ENCODE results near the genes NAE1, CDH16, CIAO2B, CES2, MATCAP1 and TMEM208.

DNA sequence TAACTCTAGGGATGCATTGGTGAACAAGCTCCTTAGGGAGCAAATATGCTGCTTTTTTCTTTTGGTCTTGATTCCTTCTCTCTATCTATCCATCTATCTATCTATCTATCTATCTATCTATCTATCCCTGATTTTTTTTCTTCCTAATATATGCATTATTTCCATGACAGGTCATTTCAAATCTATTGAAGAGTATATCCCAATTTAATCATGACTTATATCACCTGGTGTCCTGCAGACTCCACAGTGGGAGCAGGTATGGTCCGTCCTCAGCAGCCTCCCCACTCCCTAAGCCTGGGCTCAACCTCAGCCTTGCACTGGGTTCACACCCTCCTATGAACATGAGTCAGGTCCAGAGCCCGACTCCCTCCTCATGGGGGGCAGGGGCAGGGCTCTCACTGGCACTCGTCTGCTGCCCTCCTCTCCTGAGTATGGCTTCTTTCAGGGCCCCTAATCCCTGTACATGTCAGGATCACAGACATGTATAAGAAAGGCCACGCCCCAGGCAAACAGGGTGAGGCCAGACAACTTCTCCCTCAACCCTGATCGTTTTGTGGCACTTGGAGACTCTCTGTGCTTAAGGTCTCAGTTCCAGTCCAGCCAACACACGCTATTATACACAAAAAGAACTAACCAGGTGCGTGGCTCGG lies 45.0 kb downstream of the CMTM3 start:
- PRO-cap, result no peak
- RAMPAGE, long total RNA, 3 experiments, result no peak in any of the 3 experiments

- PRO-cap, result no peak
- RAMPAGE, long total RNA, 3 experiments, result no peak in any of the 3 experiments
Measured at GRCh38 chr16:66690005-66690727, 6.4 kb downstream of the CMTM4 start.

GRCh38 chr16:66830321-66831228 lies at the start of gene NAE1:
Gene NAE1 (minus strand): TSS chr16:66830976.
- PRO-cap, result unidirectional peak, minus-strand start at chr16:66830976
- RAMPAGE, long total RNA, 3 experiments, result start-site peak on the minus strand in 3 of 3 experiments, at chr16:66830923-66830977 at its widest, 123 to 126 reads per replicate

DNA sequence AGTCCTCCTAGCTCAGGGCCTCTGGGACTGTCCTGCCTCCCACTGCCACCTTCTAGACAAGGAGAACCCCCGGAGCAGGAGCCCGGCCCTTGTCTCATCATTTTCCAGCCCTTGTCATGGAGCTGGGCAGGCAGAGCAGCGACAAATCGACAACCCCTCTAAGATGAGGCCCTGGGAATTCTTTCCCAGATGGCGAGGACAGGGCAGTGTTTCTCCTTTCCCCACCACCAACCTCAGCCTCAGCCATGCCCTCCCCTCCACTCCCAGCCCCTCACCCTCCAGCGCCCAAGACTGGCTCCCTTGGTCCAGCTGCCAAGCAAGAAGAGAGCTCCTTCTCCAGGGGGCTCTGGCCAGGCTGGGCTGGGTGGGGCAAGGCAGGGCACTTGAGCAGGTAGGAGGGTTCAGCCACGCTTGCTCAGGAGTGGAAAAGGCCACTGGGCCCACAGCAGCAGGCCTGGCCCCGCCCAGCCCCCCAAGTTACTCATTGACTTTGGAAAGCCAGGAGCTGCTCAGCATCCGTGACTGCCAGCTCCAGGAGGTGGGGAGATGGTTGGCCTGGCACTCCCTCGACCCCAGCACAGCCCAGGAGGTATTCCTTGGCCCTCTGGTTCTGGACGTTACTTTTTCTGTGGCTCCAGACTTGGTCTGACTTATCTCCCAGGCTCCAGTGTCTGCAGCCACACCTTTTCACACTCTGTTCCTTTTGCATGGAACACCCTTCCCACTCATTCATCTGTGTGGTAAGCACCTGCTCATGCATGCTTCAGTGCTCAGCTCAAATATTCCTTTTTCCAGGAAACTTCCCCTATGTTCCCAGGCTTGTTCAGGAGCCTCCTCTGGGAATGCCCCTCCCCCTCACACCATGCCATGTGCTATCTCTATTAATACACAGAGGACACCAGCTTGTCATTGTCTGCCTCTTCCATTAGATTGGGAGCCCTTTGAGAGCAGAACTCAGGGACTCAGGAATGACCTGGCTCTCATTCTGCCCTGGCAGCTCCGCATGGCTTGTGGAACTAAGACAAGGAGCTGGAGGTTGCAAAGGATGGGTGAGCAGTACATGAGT lies at the start of gene CDH16:
Gene CDH16, minus strand, starts transcription at position 357 of the 1,066 bp plus-strand sequence.
- PRO-cap, result no peak
- RAMPAGE, long total RNA, 3 experiments, result no peak in any of the 3 experiments

GRCh38 chr16:66933816-66934600 lies at the start of gene CIAO2B:
Gene CIAO2B (minus strand): TSS chr16:66934402.
- PRO-cap, result bidirectional peak, plus-strand start at chr16:66934486, minus-strand start at chr16:66934388
- RAMPAGE, long total RNA, 3 experiments, result start-site peak on the plus strand in 3 of 3 experiments, at chr16:66934465-66934487 at its widest, 77 to 155 reads per replicate; start-site peak on the minus strand in 3 of 3 experiments, at chr16:66934375-66934401 at its widest, 111 to 236 reads per replicate

DNA sequence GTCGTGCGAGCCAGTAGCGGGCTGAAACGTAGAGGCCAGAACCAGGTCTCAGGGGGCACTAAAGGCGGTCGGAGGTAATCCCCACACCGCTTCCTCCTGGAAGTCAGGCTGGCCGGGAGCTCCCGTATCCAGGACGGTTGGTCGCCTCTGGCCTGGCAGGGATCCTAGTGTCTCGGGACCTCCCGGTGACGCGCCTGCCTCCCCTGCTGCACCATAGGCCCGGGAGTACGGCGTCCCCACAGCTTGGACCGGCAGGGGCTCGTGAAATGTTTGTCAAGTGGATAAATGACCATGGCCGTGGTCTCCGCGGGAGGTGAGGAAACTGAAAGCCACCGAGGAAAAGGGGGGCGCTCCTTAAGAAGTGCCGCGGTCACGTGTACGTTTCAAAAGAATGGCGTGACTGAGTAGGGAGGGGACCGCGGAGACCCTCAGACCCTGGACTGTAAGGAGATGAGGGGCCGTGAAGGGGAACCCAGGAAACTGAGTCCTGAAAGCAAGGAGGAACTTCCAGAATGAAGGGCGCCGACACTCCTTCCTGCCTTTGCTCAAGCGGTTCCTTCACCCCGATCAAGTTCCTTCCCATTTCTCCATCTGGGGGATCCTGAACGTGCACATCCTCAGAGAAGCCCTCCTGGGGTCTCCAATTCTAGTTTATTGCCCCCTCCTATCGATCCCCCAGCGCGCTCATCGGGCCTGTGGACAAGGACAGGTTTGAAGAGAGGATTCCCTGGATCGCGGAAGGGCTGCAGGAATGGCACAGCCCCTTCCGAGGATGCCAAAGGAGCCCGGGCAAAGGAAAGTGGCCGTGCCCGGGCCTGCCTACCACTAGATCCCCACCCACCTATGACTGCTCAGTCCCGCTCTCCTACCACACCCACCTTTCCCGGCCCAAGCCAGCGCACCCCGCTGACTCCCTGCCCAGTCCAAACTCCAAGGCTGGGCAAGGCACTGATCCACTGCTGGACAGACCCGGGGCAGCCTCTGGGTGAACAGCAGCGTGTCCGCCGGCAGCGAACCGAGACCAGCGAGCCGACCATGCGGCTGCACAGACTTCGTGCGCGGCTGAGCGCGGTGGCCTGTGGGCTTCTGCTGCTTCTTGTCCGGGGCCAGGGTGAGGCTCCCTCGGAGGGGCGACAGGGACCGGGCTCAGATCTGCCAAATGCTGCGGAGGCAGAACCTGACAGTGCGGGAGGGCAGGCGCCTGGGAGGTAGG lies at the start of gene CES2:
Gene CES2, plus strand, starts transcription at position 916 of the 1,213 bp plus-strand sequence.
- PRO-cap, result no peak
- RAMPAGE, long total RNA, 3 experiments, result no peak in any of the 3 experiments

DNA sequence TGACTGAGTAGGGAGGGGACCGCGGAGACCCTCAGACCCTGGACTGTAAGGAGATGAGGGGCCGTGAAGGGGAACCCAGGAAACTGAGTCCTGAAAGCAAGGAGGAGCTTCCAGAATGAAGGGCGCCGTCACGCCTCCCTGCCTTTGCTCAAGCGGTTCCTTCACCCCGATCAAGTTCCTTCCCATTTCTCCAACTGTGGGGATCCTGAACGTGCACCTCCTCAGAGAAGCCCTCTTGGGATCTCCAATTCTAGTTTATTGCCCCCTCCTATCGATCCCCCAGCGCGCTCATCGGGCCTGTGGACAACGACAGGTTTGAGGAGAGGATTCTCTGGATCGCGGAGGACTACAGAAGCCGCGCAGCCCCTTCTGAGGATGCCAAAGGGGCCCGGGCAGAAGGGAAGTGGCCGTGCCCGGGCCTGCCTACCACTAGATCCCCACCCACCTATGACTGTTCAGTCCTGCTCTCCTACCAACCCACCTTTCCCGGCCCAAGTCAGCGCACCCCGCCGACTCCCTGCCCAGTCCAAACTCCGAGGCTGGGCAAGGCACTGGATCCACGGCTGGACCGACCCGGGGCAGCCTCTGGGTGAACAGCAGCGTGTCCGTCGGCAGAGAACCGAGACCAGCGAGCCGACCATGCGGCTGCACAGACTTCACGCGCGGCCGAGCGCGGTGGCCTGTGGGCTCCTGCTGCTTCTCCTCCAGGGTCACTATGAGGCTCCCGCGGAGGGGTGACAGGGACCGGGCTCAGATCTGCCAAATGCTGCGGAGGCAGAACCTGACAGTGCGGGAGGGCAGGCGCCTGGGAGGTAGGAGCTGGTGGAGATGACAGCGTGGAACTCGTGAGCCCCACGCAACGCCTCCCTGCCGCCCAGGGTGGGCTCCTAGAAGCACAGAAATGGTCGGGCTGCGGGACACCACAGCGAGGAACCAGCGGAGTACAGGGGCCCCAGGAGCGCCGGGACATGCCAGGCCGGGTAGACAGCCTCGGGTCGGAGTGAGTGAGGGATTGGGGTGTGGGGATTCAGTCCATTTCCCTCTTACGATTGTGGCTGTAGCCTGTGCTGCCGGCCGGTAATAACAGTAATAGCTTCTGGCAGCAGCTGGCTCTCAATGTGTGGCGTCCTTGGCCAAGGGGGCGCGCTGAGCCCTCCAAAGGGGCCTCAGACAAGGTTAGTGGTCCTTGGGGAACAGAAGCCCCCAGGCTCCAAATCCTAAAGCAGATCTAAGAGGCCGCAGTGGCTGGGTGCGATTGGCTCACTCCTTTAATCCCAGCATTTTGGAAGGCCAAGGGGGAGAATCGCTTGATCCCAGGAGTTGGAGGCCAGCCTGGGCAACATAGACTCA lies 12.5 kb upstream of the CES3 start:
- PRO-cap, result no peak
- RAMPAGE, long total RNA, 3 experiments, result no peak in any of the 3 experiments

- PRO-cap, result no peak
- RAMPAGE, long total RNA, 3 experiments, result no peak in any of the 3 experiments
Measured at GRCh38 chr16:66949395-66950343, 11.4 kb upstream of the CES3 start.

DNA sequence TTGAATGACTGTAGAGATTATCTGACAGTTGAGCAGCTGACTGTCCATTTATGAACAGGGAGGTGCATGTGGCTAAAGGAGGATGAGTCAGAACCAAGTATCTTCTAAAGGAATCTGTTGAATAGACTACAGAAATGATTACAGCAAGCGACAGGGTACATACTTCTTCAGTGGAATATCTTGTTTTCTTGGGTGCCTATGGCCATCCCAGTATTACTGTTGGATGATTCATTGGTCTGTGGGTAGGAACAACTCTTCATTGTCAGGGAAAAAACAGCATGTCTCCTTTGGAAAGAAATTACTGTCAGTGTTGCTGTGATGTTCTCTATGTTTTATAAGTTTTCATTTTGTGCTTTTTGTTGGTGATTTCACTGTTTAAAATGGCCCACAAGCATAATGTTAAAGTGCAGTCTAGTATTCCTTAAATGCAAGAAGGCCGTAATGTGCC lies 26.9 kb downstream of the CBFB start:
- PRO-cap, result no peak
- RAMPAGE, long total RNA, 3 experiments, result no peak in any of the 3 experiments

GRCh38 chr16:67158128-67158944 lies 1.4 kb downstream of the TRADD start:
- PRO-cap, result no peak
- RAMPAGE, long total RNA, 3 experiments, result no peak in any of the 3 experiments

DNA sequence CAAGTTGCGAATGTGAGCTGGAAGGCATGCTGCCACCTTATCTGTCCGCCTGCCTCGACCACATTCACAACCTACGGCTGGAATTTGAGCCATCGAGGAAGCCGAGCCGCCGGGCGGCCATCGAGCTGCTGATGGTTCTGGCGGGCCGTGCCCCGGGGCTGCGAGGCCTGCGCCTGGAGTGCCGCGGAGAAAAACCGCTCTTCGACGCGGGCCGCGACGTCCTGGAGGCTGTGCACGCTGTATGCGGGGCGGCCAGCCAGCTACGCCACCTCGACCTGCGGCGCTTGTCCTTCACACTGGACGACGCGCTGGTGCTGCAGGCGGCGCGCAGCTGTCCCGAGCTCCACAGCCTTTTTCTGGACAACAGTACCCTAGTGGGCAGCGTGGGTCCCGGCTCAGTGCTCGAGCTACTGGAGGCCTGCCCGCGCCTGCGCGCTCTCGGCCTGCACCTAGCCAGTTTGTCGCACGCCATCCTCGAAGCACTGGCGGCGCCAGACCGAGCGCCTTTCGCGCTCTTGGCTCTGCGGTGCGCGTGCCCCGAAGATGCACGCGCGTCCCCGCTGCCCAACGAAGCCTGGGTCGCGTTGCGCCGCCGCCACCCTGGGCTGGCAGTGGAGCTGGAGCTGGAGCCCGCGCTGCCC lies 1.6 kb upstream of the HSF4 start:
- PRO-cap, result no peak
- RAMPAGE, long total RNA, 3 experiments, result no peak in any of the 3 experiments

DNA sequence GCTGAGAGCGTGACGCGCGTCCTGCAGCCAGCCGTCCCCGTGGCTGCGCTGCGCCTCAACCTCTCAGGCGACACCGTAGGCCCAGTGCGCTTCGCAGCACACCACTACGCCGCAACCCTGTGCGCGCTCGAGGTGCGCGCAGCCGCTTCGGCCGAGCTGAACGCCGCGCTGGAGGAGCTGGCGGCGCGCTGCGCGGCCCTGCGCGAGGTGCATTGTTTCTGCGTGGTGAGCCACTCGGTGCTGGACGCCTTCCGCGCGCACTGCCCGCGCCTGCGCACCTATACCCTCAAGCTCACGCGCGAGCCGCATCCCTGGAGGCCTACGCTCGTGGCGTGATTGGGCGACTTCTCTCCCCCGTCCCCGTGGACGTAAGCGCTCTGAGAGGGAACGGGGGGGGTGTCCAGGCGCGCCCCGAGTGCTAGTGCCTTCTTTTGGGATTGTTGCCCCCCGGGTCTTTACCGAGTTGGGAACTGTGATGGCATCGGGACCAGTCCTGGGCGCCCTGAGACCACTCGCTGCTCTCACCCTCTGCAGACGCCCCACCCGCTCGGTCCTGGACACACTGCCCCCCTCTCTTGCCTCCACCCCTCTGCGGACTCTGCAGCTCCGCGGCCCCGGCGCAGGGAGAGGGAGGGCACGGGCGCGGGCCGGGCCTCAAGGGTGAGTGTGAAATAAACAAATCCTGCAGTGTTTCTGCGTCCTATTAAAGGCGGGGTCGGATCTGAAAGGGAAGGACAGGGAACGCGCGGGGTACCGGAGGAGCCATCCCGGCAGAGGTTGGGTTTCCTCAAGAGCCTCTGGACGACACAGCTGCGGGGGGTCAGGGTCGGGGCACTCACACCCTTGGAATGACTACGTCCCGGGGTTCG lies 826 bp upstream of the HSF4 start:
- PRO-cap, result bidirectional peak, plus-strand start at position 458 of the sequence, minus-strand start at position 255 of the sequence; unidirectional peak, plus-strand start at position 706 of the sequence
- RAMPAGE, long total RNA, 3 experiments, result no peak in any of the 3 experiments

DNA sequence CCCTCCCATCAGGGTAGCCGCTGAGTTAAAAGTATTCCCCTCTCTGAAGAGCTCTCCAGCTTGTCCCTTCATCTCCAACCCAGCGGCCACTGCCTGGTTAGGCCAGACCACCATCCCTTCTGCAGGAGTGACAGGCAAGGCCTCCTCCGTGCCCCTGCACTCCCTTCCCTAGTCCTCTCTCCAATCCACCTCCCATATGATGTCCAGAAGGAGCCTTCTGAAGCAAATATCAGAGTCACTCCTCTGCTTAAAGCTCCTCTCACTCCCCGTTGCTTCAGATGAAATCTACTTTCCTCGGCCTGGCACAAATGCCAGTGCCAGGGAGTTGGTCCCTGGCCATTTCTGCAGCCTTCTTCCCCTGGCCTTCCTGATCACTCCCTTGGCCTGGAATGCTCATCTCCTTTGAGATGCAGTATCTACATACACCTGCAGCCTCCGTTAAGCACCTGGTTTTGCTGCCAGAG lies 6.3 kb downstream of the MATCAP1 start:
- PRO-cap, result no peak
- RAMPAGE, long total RNA, 3 experiments, result no peak in any of the 3 experiments

GRCh38 chr16:67183634-67184757 lies at the start of gene MATCAP1:
Gene MATCAP1 (minus strand): TSS chr16:67183963.
- PRO-cap, result bidirectional peak, plus-strand start at chr16:67183754, minus-strand start at chr16:67183539; bidirectional peak, plus-strand start at chr16:67184140, minus-strand start at chr16:67183910; bidirectional peak, plus-strand start at chr16:67184340, minus-strand start at chr16:67184171
- RAMPAGE, long total RNA, 3 experiments, result start-site peak on the minus strand in 3 of 3 experiments, at chr16:67183947-67183969 at its widest, 28 to 68 reads per replicate

DNA sequence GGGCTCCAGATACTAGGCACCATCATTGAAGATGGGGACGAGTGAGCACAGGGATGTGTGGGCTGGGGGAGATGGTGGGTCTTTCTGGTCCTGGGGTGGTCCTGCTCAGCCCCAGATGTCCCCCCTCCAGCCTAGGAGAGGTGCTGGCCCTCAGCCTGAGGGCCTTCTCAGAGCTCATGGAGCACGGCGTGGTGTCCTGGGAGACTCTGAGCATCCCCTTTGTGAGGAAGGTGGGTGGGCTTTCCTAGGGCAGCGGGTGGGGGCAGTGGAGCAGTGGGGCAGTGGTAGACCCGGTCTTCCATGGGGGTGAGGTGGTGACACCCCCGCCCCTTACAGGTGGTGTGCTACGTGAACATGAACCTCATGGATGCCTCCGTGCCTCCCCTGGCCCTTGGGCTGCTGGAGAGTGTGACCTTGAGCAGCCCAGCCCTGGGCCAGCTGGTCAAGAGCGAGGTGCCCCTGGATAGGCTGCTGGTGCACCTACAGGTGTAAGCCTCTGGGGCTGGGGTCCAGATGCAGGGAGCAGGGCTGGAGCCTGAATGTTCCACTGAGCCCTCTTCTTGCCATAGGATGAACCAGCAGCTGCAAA lies 1.5 kb downstream of the ELMO3 start:
- PRO-cap, result no peak
- RAMPAGE, long total RNA, 3 experiments, result no peak in any of the 3 experiments

- PRO-cap, result bidirectional peak, plus-strand start at chr16:67227140, minus-strand start at chr16:67227025
- RAMPAGE, long total RNA, 3 experiments, result start-site peak on the plus strand in 3 of 3 experiments, at chr16:67227134-67227145 at its widest, 47 to 116 reads per replicate; start-site peak on the minus strand in 1 of 3 experiments, at chr16:67227019-67227024 at its widest, 9 reads per replicate
Measured at GRCh38 chr16:67226247-67227222, at the start of gene TMEM208. Gene TMEM208 (plus strand): TSS chr16:67227130.

DNA sequence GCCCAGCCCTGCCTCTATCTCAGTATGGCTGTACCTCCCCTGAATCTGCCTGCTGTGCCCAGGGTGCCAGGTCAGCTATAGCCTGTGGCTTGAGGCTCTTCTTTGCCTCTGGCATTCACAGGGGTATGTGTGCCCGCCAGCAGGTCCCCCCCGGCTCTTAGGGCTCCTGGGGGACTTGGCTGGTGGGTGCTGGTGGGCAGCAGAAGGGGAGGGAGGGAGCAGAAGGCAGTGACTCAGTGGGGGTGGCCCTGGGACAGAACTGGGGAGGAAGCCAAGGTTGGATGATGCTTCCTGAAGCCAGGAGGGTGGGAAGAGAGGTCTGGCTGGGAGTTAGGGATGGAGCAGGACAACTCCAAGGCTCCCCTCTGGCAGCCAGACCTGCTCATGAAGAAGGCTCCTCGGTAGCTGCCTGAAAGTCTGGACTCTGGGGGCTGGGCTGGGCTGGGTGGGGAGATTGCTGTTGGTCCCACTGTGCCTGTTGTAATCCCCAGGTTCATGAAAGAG lies 1.4 kb upstream of the PLEKHG4 start:
- PRO-cap, result no peak
- RAMPAGE, long total RNA, 3 experiments, result no peak in any of the 3 experiments

DNA sequence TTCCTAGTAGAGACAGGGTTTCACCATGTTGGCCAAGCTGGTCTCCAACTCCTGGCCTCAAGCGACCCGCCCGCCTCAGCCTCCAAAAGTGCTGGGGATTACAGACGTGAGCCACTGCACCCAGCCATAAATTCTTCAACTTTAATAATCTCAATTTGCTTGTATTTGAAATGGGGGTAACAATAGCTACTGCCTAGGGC lies 5.6 kb upstream of the ZDHHC1 start:
- PRO-cap, result no peak
- RAMPAGE, long total RNA, 3 experiments, result no peak in any of the 3 experiments

DNA sequence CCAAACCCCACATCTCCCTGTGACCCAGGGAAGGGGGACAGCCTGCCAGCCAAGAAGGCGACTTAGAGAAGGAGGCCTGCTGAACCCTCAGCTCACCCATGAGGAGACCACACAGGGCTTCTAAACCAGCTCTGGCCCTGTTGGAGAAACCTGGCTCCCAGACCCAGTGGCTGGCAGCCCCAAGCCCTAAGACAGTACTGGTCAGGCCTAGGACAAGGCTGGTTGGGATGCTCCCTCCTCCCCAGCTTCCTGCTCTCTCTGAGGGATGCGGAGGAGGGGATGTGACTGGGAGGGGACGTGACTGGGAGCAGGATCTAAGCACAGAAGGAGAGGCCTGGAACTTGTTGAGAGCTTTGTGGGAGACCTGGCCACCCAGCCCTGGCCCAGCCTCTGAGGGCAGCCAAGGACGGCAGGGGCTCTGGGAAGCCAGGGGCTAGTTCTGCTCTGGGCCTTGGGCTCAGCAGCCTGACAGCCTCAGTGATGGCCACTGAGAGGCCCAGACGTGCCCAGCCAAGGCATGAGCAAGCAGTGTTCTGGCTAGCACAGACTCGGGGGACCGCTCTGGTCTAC lies 22.9 kb downstream of the ATP6V0D1 start:
- PRO-cap, result no peak
- RAMPAGE, long total RNA, 3 experiments, result no peak in any of the 3 experiments

GRCh38 chr16:67527807-67528184 lies 833 bp upstream of the RIPOR1 start:
- PRO-cap, result no peak
- RAMPAGE, long total RNA, 3 experiments, result no peak in any of the 3 experiments

Measured in tibial nerve (tissue), 3 donors.